UCH-1 (cell line): Measurements from ENCODE around the genes ZNF687 and THEM5.

- RRBS, result no CpG with 5 or more reads among the region's 7 CpGs
These were observed 12.5 kb downstream of the ENSA start for GRCh38 chr1:150616841-150617406.

DNA sequence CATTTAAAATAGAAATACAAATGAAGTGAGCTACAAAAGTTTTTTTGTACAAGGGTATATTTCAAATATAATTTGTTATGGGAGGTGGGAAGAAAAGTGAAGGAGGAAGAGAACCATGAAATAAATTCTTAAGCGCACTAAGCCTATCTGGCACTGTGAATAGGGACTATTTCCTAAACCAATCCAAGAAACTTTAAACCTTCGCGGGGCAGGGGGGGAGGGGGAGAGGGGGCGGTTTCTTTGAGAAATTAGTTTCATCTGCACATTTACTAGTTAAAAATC, 435 bp downstream of the GOLPH3L start:
- RRBS, result no CpG with 5 or more reads among the region's 4 CpGs

DNA sequence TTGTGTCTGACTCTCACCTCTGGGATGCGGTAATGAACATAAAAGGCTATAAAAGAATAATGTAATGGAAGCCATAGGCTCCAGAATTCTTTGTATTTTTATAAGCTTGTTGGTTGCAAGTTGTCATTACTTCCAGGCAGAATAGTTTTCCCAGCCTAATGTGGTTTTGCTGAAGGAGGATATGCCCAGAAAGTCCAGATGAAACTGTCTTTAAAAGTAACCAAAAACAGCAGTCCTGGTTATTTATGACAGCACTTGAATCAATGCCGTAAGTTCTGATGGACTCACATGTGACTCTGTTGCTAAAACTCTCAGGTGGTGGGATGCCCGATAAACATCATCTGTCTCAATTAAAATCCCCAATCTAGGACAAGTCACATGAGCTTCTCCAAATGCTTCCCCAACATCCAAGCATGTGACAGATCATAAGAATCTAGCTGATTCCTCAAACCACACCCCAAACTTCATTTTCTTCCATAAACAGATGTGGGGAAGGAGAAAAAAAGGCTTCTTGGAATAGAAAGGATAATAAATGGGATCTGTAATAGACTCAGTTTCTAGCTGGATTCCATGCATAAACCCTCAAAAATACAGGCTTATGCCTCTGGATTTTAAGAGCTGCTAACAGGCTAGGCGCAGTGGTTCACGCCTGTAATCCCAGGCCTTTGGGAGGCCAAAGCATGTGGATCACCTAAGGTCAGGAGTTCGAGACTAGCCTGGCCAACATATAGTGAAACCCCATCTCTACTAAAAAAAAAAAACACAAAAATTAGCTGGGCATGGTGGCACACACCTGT, 829 bp upstream of the CTSK start:
- RRBS, result no CpG with 5 or more reads among the region's 6 CpGs

- RRBS, result no CpG with 5 or more reads among the region's 3 CpGs
These were observed 1.6 kb downstream of the ARNT start for GRCh38 chr1:150874665-150875257.

- RRBS, result no CpG with 5 or more reads among the region's 8 CpGs
These were observed 753 bp upstream of the SEMA6C start for GRCh38 chr1:151147164-151147604.

DNA sequence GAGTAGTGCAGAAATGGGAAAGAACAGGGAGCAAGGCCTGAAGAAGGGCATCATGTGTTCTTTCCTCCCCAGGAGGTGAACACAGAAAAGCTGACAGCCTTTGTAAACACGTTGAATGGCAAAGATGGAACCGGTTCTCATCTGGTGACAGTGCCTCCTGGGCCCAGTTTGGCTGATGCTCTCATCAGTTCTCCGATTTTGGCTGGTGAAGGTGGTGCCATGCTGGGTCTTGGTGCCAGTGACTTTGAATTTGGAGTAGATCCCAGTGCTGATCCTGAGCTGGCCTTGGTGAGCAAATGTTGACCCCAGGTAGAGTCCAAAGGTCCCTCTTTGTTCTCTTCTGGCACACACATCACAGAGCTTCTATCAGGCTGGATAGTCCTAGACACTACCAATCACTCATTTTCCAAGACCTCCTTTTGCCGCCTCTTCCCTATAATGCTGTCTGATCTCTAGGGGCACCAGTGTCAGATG, 10.8 kb downstream of the PSMD4 start:
- RRBS, result no CpG with 5 or more reads among the region's 4 CpGs

- RRBS, result 6% methylated on average over 33 of the region's 84 CpGs
These were observed at the start of gene ZNF687 for GRCh38 chr1:151282026-151283061. Gene ZNF687 (plus strand): TSS chr1:151282299.

DNA sequence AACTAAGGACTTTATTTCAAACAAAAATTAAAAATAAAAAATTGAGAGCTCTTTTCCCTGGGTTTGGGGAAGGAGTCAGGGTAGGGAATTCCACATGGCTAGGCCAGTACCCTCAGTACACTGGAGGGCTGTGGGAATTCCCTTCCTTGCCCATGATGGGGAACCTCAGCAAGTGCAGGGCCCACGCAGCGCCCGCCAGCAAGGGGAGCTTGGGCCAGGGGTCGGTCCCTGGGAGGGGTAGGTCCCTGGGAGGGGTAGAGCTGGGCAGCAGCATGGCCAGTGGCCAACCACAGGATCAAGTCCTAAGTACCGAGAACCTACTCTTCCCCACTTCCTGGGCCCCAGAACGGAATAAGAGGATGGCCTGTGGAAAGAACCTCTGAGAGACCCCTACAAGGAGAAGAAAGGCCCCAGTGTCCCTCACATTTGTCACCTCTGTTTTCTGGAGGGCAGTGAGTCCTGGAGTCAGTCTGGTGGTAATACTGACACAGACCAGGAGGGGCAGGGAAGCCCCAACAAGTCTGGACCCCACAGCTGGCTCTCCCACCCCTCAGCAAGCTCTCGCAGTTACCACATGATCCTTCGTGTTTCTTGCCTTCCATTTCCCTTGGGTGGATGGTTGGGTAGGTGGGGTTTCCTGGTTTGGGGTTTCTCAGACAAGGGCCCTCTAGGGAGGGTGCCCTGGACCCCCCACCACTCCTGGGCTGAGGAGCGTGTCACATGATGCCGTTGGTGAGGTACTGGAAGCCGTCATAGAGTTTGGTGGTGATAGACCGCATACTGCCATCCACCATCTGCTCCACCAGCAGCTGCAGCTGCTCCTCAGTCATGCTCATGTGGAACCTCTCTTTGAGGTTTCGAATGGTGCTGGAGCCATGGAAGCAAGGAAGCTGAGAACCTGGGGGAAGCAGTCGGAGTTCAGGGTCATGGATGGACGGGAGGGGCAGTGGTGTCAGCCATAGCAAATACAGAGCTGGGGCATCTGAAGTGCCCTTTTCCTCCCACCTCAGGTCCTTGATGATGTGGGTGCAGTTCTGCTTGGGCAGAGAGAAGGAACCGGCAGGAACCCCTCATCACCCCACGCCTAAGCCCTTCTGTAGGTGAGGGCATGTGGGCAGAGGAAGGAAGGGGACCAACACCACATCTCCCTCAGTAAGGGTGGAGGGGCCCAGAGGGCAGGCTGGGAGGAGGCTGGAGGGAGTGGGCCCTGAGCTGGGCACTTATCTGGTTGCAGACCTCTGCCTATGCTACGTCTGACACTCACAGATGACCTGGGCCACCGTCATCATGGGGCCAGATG, 10.5 kb downstream of the ZNF687 start:
- RRBS, result no CpG with 5 or more reads among the region's 19 CpGs

DNA sequence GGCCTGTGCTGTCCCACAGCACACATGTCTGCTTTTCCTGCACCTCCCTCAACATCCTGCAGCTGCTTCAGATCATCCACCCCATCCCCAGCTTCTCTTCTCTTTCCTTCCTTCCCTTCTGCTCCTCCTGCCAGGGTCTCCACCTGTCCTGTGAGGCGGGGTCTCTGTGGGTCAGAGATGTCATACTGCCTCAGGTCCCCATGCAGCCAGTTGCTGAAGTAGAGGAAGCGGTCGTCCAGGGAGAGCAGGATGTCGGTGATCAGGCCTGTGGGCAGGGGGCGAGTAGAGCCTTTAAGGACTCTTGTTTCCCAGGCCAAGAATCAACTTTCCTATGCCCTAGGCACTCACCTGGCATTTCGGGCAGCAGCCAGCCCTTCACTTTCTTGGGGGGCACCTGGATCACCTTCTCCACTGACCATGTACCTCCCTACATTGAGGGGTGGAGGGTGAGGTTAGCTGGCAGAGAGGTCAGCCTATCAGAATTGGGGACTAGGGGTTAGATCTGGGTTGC, 7.0 kb downstream of the SELENBP1 start:
- RRBS, result no CpG with 5 or more reads among the region's 6 CpGs

GRCh38 chr1:151370107-151370601, 2.4 kb downstream of the SELENBP1 start:
- RRBS, result no CpG with 5 or more reads among the region's 6 CpGs

GRCh38 chr1:151402681-151403714, 3.6 kb downstream of the PSMB4 start:
- RRBS, result no CpG with 5 or more reads among the region's 6 CpGs

DNA sequence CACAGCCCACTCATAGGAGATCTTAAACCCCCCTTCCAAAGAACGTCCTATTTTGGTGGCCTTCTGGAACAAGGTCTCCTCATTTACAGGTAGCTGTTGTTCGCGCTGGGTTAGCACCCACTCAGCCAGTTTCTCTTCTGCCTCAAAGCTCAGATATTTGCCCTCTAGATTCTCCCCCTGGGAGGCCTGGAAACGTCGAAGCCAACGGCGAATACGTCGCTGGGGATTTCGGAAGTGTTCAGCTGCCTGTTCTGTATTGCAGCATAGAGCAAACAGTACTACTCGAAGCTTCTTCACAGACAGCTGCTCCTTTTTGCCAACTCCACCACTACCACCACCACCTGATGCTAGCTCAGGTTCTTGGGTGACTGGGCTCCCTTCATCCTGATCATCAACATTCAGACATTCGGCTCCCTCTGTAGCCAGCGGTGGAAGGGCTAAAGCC, 6.5 kb downstream of the PSMB4 start:
- RRBS, result no CpG with 5 or more reads among the region's 13 CpGs

GRCh38 chr1:151512235-151513479, 1.5 kb downstream of the CGN start:
- RRBS, result no CpG with 5 or more reads among the region's 11 CpGs

GRCh38 chr1:151526627-151527207, 13.4 kb upstream of the TUFT1 start:
- RRBS, result no CpG with 5 or more reads among the region's 6 CpGs

GRCh38 chr1:151541735-151542150, 1.6 kb downstream of the TUFT1 start:
- RRBS, result no CpG with 5 or more reads among the region's 5 CpGs

DNA sequence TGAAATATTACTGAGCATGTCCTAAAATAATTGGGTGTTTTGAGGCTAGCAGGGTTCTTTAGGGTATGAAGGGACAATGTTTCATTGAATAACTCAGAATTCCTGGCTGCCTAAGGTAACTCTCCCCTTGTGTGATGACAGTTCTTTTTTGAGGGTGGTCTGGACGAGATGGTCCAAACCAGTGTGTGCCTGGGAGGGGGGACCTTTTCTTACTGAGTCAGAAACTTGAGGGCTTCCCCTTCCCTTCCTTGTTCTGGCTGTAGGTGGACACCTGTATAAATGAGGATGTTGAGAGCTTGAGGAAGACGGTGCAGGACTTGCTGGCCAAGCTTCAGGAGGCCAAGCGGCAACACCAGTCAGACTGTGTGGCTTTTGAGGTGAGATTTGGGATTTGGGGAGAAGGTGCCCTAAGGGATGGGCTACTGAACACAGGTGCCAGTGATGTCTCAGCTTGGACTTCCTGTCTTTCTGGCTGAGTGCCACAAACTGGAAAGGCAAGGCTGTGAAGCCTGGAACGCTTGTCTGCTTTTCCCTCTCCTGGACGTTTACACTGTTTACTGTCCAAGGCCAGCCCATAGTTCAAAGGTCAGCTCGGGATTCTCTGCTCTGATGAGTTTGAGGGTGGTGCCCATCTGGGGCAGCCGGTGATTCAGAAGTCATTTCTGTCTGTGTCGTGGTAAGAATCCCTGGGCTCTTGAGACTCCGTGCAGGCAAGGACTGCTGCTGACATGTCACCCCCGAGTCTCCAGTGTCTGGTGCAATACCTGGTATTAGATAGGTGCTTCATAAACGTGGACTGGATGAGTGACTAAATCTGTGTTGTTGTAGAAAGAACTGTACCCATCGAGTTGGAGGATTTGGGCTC, 29.5 kb downstream of the TUFT1 start:
- RRBS, result no CpG with 5 or more reads among the region's 12 CpGs

- RRBS, result no CpG with 5 or more reads among the region's 14 CpGs
These were observed 6.8 kb upstream of the C2CD4D start for GRCh38 chr1:151846124-151847208.

DNA sequence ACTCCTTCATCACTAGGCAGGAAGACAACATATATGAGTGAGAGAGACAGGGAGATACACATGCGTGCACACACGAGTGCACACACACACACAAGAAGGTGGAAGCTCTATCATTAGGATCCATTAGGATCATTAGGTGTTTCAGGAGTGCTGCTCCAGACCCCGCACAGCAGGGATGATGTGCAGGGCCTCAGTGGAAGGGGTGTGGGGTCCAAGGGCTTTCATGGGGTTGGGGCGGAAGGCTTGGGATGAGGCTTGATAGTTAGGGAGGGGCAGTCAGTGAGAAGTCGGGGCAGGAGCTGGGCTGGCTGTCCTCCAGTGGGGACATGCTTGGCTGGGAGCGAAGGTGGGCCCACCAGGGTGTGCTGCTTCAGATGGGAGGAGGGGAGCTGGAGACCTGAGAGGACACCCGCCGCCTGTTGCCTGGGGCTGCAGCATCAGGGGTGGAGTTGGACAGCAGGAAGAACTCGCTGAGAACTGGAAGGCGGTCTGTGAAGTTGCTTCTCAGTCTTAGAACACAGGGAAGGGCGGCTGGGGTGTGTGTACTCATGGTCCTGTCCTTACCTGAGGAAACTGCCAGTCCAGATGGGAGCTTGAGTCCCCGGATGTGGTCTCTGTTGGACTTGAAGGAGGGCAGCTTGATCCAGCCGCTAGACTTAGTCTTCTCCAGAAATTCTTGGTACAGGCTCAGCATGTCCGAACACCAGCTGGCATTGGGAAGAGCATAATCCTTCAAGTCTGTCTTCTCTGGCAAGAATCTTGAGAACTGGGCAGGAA, 1.6 kb downstream of the THEM5 start:
- RRBS, result no CpG with 5 or more reads among the region's 14 CpGs

DNA sequence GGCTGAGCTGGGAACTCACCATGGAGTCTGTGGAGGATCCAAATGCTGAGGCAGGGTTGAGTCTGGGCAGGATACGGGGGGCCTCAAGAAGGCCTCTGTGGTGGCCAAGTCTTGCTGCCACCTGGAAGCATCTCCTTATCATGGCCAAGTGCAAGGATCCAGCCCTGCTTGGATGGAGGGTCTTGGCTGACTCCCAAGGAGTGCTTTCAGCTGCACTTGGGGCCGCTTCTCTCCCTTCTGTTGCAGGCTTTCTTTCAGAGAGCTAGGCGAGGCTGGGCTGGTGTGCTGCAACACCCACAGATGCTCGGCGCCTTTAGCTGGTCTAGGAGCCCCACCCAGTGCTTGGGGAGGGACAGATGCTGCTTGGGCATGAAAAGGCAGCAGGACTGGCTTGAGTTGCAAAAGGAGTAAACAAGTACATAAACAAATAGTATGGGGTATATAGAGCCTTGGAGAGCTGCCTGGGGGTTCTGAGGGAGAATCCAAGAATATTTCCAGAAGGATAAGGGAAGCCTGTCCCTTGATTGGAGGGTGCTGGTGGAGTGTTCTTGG, at the start of gene THEM5:
Gene THEM5, minus strand, starts transcription at position 289 of the 552 bp plus-strand sequence.
- RRBS, result no CpG with 5 or more reads among the region's 5 CpGs

DNA sequence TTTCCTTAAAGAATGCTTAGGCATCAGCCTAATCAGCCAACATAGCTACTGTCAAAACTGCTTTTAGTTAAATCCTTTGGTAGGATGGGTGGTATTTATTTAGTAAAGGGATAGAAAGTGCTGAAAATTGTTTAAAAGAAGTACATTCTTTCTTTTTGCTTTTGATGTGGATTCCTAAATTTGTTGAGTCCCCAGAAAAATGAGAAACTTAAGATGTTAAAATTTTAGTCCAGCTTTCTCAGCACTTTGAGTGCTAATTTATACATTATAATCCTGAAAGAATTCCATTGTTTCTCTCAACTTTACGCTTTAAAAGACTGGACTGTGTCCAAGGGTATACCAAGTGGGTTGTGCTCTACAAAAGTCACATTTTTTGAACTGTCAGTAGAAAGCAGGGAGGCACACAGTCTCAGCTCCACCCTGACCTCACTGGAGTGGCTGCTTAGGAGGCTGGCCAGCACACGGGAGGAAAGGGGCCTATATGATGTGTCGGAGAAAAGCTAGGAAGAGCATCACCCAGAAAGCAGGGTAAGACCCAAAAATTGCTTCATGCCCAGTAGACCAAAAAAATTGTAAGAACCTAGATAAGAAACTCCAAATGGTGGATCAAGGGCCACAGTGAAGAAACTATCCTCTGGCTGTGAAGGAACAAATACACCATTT, 2.1 kb downstream of the S100A10 start:
- RRBS, result no CpG with 5 or more reads among the region's 3 CpGs